Mucosa of descending colon (tissue), 1 donor: ENCODE data around the gene FBXL5.

DNA sequence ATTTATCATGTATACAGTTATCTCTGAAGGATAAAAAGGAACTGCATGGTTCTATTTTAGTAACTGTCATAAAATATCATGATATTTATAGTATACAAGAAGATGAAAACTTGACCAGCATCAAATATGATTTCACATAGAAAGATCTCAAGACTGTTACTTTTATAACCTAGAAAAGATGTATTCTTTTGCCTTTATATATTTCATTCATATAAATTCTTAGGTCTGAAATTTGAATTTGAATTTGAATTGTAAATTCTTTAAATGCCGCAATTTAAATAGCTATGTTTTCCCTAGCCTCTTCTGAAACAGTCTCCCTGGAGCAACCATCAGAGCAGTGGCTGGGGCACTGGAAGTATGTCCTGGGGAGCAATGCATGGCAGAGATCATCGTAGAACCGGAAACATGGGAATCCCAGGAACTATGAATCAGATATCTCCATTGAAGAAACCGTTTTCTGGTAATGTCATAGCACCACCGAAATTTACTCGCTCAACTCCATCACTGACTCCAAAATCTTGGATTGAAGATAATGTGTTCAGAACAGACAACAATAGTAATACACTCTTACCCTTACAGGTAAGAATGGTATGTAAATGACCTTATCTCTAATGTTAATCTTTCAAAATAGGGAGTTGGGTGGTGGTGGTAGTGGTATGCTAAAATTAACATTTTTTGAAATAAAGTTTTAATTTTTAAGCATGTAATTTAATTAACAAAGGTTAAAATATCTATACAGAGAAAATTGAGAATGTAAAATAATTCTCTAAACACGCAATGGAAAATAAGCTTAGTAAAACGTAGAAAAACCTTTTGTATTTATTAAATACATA lies 4.9 kb downstream of the CPEB2 start:
- PRO-cap = no peak

DNA sequence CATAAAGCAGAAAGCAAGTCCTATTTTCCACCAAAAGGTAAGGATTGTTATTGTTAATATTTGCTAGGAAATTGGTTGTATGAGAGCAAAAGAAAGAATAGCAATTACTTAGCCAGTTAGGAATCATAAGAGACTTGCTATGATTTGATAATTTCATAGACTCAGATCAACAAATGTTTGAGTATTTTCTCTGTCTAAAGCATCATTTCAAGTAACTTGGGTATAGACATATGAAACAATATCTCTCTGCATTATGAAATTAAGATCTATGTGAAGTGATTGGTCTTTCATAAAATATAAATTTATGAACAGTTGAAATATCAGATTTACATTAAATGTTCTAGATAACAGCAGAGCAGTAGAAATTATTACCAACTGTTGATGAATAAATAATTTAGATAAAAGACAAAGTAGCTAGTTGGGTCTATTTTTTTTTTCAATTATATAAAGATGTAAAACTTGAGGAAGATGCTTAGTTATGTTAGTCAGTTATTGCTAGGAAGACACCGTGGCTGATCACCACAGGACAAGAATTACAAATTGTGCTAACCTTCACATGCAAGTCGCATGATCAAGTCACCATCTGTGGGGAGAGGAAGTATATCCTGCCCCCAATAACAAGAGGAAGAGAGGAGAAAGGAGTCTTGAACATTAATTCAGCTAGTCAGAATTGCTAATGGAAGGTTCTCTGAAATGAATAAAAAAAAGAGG lies 52.1 kb downstream of the CPEB2 start:
- PRO-cap = no peak

DNA sequence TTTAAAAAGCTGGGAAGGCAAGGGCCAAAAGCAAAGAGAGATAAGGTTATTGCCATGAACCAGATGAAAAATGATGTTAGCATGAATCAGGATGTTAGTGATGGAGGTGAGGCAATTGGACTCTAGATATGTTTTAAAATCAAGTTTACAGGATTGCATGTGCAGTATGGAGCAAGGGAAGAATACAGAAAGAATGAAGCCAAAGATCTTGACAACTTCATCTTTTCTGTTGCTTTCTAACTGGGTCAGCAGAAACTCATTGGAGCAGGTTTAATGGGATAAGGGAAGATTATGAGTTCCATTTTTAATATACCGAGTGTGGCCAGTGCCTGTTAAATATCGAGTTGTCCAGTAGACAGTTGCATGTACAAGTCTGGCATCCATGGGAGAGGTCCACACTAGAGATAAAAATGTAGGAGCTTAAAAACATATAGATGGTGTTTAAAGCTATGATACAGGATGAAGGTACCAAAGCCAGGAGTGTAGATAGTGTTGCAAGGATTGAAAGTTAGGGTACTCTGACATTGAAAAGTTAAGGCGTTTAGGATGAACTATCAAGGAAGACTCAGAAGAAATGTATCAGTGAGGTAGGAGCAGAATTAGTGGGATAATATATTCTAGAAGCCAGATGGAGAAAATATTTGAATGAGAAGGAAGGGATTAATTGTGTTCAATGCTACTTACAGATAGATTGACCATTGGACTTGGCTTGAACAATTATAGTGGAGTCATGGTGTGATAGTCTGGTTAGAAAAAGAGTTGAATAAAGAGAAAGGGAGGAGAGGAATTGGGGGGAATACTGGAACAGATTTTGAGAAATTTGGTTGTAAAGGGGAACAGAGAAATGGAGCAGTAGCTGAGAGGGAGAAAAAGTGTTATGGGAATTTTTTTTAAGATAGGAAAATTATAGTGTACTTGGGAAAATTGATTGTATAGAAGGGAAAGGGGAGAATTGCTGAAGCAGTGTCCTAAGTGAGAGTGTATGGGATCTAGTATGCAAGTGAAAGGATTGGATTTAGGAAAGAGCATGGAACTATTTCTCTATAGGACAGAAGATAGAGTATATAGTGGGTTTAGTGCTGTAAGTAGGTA lies 58.8 kb downstream of the CPEB2 start:
- PRO-cap = no peak

GRCh38 chr4:15653313-15653898 lies 1.8 kb downstream of the FBXL5 start:
- PRO-cap = bidirectional peak, plus-strand start at chr4:15653696, minus-strand start at chr4:15653576

DNA sequence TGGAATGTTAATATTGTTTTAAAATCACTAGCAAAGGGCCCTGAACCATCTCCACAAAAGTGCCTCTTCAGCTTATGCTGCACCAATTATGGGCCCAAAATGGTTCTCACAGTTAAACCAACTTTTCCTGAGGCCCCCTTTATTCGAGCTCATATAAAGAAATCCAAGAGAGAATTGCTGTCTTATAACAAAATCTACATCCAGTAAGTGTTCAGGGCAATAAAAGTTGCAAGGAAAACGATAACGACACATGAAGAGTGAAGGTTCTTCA lies 885 bp downstream of the FBXL5 start:
- PRO-cap = no peak

- PRO-cap = bidirectional peak, plus-strand start at chr4:15655459, minus-strand start at chr4:15655350
Observed at GRCh38 chr4:15655194-15655420, at the start of gene FBXL5. Gene FBXL5, minus strand, starts transcription at chr4:15655357.

GRCh38 chr4:16032063-16032897 lies 51.5 kb downstream of the PROM1 start:
- PRO-cap = no peak

DNA sequence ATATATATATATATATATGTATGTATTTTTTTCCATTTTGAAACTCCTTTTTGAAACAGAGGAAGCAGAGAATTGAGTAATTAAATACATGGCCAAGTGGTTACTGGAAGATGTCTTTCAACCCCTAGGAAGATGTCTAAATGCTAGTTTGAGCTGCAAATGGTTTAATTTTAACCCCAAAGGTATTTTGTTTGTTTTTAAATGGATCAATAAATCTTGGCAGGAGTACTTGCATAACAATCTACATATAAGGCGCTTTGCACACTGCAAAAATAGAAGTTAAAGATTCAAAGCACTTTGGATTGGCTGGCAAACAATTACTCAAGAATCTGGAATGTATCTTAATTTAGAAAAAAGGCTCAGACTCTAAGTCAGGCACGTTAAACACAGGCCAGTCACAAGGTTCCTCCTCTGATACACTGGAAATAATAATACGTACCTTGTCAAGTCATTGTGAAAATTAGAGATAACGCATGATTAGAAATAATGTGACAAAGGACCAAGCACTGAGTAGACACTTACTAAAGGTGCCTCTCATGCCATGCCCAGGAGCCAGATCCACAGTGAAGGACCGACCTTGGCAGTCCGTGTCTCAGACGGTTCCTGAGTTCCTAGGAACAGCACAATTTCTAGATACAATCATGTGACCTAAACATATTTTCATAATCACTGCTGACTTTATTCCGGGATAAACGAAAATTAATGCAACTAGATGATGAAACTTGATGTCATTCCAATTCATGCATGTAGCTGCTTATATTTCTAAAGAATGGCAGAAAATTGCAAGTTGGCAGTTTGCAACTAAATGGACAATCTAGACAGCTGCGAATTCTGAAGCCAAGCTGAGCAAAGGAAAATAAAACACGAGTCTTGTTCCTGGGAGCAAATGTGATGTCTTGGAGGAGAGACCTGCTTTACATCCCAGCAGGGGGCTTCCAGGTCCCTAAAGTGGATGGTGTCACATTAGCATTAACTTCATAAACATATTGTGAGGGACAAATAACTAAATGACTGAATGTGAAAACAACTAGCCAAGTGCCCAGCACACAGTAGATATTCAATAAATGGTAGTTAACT lies 49.6 kb downstream of the PROM1 start:
- PRO-cap = no peak

GRCh38 chr4:16168393-16169304 lies 57.6 kb downstream of the TAPT1 start:
- PRO-cap = no peak

DNA sequence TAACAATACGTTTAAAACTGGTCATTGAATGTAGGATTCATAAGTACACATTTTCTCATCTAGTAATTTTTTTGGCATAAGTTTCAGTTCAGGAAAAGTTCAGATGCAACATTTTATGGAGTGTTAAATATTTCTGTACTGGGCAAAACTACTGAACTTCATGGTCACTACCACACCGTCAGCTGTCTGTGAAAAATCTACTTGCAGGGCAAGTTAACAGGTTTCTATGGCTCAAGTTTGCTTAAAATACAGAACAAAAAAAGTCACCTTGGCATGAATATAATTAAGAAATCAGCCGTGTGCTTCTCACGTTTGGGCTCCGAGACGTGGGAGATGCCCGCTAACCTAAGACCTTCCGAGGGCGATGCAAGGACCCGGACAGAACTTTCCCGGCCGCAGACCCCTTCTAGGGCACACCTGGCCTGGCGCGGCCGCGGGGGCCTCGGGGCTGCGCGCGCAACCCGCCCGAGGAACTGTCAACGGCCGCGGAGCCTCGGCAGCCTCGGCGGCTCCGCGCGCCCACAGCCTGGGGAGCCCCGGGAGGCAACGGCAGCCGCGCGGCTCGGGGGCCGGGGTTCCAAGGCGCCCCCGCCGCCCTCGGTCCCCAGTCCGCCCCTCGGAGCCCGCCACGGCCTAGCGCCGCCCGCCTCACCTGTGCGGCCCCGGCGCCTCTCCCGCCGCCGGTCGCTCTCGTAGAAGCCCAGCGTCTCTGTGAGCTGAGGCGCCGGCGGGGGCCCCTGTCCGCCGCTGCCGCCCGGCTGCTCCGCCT lies 480 bp downstream of the TAPT1 start:
- PRO-cap = bidirectional peak, plus-strand start at position 468 of the sequence, minus-strand start at position 419 of the sequence

GRCh38 chr4:16526545-16526762 lies 300.2 kb upstream of the TAPT1 start:
- PRO-cap = no peak

DNA sequence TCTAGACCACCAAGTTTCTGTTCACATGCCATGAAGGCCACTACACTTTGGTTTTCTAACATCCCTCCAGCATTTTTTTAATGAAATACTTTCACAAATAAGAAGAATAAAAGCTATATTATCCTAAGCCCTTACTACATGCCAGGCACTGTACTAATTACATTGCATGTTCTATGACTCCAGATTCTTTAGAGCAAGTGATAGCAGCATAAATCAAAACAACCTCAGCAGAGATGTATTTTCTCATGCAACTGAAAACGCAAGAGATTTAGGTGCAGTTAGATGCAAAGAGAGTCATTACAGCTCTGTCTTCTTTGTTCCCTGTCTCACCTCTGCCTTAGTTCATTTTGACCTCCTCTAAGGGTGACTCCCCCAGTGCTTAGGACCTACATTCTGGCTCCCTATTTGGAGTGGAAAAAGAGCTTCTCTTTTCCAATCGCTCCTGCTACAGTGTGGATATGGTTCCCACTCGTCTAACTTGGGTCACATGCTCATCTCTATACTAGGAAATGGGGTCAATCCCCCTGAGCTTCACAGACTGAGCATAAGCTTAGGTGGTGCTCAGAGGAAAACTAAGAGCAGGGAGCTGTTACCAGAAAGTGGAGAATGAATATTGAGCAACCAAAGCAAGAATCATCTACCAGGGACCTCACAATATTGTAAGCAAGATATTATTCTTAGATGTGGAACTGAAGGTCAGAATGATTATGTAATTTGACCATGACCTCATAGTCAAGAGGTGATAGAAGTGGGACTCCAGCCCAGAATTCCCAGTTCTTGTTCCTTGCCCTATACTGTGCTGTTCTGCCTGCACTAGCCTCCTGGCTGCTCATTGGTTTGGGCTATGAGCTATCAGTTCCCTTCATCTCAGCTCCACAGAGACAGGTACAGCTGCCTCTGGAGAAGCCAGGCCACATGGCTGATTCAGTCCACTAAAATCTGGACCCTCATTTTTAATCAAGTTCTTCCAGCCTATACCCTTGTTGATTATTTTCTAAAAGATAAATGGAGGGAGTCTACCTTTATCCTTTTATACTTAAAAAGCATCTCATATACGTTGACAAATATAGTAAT lies 229.6 kb downstream of the LDB2 start:
- PRO-cap = no peak

GRCh38 chr4:16838510-16839049 lies 59.9 kb downstream of the LDB2 start:
- PRO-cap = no peak

DNA sequence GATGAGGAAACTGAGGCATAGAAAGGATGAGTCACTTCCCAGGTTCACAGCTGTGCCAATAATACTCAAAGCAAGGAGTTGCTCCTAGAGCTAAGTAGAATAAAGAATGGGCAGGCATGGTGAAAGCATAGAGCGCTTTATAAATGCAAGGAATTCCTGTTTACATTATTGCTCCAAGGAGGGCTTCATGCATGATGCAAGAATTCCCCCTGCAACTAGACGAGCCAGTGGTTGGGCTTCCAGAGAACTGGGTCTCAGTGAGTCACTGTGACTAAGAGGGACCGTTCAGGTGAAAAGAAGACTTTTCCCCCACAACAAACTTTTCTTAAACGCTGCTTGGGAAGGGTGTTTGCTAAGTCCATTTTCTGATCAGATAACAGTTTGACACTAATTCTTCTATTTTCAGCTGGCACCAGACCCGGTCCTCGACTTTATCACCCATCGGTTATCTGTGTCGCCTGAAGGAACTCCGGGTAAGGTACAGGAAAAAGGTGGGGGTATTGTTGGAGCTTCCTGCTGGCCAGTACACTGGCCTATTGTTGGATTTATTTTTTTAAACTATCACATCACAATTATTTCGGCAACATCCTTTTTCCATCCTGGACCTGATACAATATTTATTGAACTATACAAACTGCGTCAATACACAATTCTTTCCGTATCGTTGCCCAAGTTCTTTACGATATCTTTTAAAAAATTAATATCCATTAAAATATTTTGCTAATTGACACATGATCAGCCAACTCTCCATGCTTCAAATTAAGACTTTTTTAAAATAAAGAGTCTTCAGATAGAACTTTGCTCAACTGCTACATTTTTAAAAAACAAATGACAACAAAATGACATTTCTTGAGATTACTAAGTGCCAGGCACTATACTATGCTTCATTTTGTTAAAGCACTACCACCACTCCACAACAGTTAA lies 40.0 kb downstream of the LDB2 start:
- PRO-cap = no peak

DNA sequence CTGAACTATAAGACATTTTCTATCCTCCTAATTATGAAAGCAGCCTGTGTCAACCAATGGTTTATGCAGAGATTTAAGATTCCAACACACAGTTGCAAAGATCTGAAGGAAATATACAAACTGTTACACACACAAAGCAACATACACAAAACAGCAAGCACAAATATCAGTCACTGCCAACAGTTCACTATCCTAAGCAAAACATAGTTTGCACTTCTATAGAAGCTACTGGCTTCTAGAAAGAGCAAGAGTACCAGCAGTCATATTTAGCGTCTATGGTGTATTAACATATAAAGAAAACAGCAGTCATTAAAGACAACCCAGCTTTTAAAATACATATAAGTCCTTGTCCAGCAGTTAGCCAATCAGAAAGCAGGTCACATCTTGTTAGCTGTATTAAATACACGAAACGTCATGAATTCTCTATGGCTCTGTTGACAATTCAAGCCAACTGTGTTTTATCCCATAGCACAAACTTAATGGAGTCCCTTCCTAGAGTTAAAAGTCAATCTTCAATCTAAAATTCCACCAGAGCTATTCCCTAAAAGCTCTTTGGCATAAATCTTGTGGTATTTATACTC lies 1.6 kb downstream of the LDB2 start:
- PRO-cap = no peak

GRCh38 chr4:17206664-17207122 lies 305.2 kb downstream of the QDPR start:
- PRO-cap = no peak

DNA sequence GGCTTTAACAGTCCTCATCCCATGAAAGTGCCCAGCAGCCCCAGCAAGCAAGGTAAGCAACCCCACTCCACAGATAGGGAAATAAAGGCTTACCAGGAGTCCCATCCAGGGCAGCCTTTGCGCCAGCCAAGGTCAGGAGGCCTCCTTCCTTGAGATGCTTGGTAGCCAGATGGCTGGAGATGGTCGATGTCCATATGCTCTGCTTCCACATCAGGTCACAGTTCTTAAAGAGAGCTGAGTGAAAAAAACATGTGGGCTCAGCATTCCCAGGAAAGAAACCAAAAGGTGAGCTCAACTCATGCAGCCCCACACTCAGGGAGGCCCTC lies 10.3 kb downstream of the QDPR start:
- PRO-cap = no peak

GRCh38 chr4:17510034-17510687 lies 1.7 kb downstream of the QDPR start:
- PRO-cap = no peak

DNA sequence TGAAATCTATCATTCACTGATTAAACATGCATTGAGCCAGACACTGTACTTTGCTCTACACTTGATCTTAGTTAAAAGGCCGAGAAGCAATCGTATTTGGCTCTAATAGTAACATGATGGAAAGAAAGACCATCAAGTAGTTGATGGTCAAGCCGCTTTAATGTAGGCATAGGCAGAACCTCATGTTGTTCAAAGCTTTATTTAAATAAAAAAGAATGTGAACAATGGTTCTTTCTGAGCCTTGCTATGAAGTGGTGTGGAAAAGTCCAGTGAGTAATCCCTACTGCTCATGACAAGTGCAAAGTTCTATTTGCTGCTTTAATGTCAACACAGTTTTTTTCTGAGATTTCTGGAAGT lies 18.0 kb upstream of the LAP3 start:
- PRO-cap = no peak

GRCh38 chr4:17559335-17559820 lies 17.6 kb upstream of the LAP3 start:
- PRO-cap = no peak